Metastatic Breast Carcinoma in the Ovary (tissue), 3 donors: ENCODE measurements around a stretch of chr15.

- PRO-cap, 3 experiments, result no peak in any of the 3 experiments
These were observed 9.7 kb downstream of the RAB27A start for GRCh38 chr15:55279537-55280694.

- PRO-cap, 3 experiments, result peak in 3 of 3 experiments; most common plus-strand start chr15:55290203 (in 2); most common minus-strand start chr15:55290262 (in 1)
These were observed 746 bp upstream of the RAB27A start for GRCh38 chr15:55290067-55291051.

GRCh38 chr15:55395484-55395739 lies 12.7 kb downstream of the CCPG1 start:
- PRO-cap, 3 experiments, result no peak in any of the 3 experiments

GRCh38 chr15:55737217-55737963 lies 5.6 kb downstream of the PRTG start:
- PRO-cap, 3 experiments, result no peak in any of the 3 experiments

DNA sequence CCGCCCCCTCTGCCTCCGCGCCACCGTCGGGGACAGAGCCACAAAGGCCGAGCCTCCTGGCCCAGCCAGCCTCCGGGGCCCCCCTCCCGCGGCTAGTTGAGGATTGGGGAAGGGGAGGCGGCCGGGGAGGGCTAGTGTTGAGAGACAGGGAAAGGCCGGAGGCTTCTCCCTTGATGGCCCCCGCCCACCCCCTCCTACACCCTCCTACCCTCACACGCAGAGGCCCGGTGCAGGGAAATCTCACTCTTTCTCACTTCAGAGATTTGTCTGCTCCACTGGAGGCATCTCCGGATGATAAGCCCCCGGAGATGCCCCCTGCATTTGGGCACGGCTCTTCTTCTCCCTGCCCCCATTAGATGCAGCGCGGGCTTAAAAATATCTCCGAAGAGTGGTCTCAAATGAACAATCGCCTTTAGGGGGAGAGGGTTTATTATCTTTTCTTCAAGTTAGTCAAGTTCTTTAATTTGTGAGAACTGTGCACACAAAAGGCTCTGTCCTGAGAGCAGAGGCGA lies 495 bp upstream of the PRTG start:
- PRO-cap, 3 experiments, result no peak in any of the 3 experiments

DNA sequence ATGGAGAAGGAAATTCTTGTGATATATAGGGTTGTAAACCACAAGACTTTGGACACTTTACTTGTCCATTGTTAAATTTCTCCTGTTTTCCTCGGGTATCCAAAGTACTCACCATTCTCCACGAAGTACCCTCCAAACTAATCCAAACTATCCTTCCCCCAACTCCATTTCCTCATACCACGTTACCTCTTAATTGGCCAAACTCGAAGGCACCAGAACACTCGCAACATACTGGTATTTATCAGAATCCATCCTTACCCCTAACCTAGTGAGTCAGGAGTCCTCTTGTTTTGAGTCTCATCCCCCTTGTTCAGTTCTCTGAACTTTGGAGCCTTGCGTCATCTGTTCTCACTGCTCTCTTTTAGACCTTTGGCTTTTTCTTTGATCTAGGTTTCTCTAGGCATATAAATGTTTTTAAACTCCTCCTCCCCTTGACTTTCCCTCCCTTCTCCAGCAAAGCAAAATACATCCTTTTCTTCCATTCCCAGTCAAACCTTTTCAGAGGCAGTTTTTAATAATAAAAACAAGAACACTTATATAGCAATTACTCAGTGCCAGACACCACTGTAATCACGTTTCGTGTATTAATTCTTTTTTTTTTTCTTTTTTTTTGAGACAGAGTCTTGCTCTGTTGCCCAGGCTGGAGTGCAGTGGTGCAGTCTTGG lies 40.9 kb downstream of the NEDD4 start:
- PRO-cap, 3 experiments, result no peak in any of the 3 experiments

DNA sequence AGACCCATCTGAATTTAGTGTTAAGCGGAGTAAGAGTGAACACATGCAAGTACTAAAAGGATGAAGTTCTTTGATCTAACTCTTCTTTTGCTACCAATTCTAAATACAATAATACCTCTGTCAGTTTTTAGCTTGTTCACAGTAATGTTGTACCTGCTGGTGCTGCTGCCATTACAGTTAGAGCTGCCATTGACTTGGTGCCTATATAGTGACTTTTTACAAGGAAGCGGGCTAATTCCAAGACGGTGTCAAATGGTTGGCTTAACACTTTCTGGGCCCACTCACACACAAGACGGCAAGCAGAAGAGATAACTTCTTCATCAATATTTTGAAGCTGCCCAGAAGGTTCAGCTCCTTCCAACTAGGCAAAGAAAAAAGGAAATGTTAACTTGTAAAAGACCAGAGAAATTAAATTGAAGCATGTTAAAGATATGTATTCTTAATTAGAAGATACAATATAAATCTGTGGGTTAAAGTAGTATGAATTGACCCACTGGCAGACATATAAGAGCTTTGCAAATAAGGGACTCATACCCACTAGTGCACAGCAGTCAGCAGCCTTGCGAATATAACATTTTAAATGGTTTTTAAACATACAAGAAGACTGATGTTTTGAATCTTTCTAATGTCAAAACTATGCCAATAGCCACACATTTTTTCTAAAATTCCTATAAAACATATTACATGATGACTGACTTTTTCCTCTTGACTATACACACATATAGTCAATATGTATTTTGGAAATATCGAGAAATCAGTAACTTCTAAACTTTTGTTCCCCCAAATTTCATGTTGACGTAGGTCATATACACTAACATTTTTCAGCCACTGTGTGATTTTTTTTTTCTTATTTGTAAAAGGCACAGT lies 108.0 kb upstream of the NEDD4 start:
- PRO-cap, 3 experiments, result no peak in any of the 3 experiments

GRCh38 chr15:56176854-56177403 lies 66.8 kb downstream of the RFX7 start:
- PRO-cap, 3 experiments, result no peak in any of the 3 experiments

DNA sequence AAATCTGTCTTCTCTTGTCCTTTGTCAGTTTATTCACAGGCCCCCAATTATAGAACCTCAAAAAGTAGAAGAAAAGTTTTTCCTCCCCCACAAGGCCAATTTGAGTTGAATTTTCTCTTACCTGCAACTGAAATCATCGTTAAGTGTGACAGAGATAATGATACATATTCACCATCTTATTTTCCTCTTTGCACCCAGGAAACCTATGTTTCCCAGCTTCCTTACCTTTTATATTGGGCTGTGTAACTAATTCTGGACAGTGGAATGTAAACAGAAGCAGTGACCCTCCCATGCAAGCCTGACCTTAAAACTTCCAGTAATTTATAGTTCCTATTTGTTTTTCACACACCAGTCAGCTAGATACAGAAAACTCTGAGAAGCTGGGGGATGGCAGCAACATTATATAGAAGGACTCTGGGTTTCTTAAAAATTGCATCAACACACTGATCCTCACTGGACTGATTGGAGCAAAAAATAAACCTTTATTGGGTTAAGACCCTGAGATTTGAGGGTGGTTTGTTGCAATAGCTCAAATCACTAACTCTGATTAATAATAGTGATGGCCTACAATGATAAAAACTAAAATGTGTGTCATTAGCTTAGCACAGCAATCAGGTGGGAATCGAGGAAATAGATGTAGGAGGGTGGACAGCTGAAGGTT lies 4.5 kb upstream of the ZNF280D start:
- PRO-cap, 3 experiments, result no peak in any of the 3 experiments

DNA sequence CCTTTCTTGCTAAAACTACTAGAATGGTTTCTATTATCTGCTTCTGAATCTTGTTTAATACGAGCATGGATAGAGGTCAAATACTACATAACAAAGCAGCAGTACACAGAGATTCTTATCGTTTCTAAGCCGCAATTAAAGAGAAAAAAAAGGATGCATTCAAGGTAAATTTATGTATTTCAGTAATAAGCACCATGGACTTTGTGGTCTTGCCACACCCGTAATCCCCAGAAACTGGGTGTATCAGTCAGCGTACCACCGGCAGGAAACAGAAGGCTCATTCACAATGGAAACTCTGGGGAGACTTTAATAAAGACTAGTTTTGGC lies 81.9 kb upstream of the ZNF280D start:
- PRO-cap, 3 experiments, result no peak in any of the 3 experiments

- PRO-cap, 3 experiments, result peak in 1 of 3 experiments; most common plus-strand start chr15:56919355 (in 1); most common minus-strand start chr15:56919157 (in 1)
These were observed 522 bp downstream of the TCF12 start for GRCh38 chr15:56918956-56919375.

GRCh38 chr15:56919376-56919531 lies 810 bp downstream of the TCF12 start:
- PRO-cap, 3 experiments, result peak in 3 of 3 experiments; most common plus-strand start chr15:56919445 (in 3); most common minus-strand start chr15:56919467 (in 3)

- PRO-cap, 3 experiments, result peak in 1 of 3 experiments; most common plus-strand start chr15:56919946 (in 1)
These were observed 1.3 kb downstream of the TCF12 start for GRCh38 chr15:56919768-56920044.

- PRO-cap, 3 experiments, result no peak in any of the 3 experiments
These were observed 14.8 kb downstream of the TCF12 start for GRCh38 chr15:56933001-56933888.

- PRO-cap, 3 experiments, result no peak in any of the 3 experiments
These were observed 223.2 kb downstream of the TCF12 start for GRCh38 chr15:57141552-57142137.

DNA sequence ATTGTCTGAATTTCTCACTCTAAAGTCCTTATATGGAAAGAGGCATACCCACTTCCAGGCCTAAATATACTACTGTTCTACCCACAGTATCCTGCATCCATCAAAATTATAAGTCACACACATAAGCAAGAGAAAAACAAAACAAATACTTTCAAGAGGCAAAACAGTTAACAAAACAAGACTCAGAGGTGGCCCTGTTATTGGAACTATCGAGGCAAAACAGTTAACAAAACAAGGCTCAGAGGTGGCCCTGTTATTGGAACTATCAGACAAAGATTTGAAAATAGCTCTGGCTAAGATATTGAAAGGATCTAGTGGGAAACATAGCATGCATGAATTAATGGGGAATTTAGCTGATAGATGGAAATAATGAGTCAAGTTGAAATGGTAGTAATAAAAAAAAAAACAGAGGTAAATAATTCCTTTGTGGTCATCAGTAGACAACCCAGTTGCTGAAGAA lies 224.1 kb upstream of the CGNL1 start:
- PRO-cap, 3 experiments, result no peak in any of the 3 experiments

- PRO-cap, 3 experiments, result no peak in any of the 3 experiments
These were observed 157.1 kb upstream of the CGNL1 start for GRCh38 chr15:57219194-57219585.

- PRO-cap, 3 experiments, result no peak in any of the 3 experiments
These were observed 77.4 kb downstream of the CGNL1 start for GRCh38 chr15:57453613-57454245.

DNA sequence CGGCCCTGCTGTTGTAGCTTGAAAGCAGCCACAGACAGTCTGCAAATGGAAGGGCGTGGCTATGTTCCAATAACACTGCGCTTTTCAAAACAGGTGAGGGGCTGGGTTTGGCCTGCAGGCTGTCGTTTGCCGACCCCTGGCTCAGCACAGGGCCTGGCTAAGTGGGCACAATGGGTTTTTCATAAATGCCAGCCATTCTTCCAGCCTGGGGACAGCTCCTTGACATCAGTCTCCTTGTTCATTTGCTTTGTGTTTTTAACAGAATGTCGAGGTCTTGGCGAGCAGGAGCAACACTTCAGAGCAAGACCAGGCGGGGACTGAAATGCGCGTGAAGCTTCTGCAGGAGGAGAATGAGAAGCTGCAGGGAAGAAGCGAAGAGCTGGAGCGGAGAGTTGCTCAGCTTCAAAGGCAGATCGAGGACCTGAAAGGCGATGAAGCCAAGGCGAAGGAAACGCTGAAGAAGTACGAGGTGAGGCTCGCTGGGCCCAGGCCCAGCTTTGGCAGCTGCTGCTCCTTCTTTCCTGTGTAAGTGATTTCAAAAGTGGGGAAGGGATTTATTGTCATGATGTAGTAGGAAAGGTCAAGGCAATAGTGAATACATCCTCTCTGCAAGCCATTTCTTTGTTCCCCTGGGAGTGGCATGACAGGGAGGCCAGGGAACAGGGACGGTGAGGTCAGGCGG lies 75.0 kb upstream of the MYZAP start:
- PRO-cap, 3 experiments, result no peak in any of the 3 experiments

DNA sequence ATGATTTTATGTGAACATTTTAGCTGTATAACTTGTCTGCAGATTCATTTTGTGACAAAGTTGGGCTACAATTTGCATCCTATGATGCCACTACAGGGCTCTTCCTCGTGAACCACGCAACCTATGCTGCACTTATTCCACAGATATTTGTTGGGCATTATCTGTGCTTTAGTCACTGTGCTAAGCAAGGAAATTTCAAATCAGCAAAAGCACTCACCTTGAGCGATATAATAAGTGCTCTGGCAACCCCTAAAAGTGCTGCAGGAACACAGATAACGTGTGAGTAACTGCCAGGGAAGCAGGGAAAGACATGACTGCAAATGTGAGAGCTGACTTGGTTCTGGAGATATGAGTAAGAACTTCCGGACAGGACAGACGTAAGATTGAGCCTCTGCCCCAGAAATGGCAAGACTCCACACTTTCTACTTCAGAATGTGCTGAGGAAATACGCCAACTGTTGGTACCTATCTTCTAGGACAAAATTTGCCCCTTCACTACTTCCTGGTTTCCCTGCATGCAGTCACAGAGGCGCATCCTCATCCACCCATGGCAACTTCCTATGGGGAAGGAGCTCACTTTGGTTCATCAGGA lies 41.5 kb downstream of the AQP9 start:
- PRO-cap, 3 experiments, result no peak in any of the 3 experiments